Placental epithelial cell (primary cell): ENCODE measurements around the gene RNF112.

- CAGE, long polyA plus RNA, result no peak
These were observed 16.8 kb upstream of the GRAP start for GRCh38 chr17:19063321-19064277.

DNA sequence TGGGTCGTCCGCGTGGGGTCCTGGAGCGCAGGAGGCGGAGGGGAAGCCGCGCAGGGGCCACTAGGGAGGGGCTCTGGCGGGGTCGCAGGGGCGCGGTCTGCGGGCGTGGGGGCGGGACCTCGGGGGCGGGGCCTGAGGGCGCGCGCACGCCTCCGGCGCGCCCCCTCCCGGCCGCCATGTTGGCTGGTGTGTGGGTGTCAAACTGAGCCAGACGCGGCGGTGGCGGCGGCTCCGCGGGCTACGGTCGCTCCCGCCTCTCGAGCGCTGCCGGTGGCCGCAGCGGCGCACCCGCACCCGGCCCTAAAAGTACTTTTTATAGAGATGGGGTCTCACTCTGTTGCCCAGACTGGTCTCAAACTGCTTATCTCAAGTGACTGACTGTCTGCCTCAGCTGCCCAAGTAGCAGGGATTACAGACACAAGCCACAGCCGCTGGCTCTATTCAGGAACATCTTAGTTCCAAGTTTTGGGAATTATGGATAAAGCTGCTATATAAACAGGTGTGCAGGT, 16.3 kb upstream of the GRAPL start:
- CAGE, long polyA plus RNA, result no peak

- CAGE, long polyA plus RNA, result no peak
These were observed 11.6 kb downstream of the EPN2 start for GRCh38 chr17:19248748-19249281.

GRCh38 chr17:19250345-19250783, 13.2 kb downstream of the EPN2 start:
- CAGE, long polyA plus RNA, result no peak

- CAGE, long polyA plus RNA, result no peak
These were observed 24.6 kb downstream of the B9D1 start for GRCh38 chr17:19337709-19338515.

- CAGE, long polyA plus RNA, result no peak
These were observed 964 bp upstream of the MFAP4 start for GRCh38 chr17:19387988-19388320.

DNA sequence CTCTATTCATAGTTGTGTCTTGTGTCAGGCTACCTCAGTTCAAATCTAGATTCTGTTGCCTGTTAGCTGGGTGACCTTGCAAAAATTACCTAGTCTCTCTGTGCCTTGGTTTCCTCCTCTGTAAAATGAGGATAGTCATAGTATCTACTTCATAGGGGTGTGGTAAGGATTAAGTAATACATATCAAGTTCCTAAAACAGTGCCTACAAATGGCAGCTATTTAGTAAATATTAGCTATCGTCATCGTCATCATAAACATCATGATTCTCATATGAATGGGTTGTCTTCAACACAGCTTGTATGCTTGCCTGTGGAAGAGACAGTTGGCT, 2.0 kb upstream of the MFAP4 start:
- CAGE, long polyA plus RNA, result no peak

GRCh38 chr17:19410826-19411611, at the start of gene RNF112:
RNF112 (plus strand) TSS chr17:19411232.
- CAGE, long polyA plus RNA, result no peak

DNA sequence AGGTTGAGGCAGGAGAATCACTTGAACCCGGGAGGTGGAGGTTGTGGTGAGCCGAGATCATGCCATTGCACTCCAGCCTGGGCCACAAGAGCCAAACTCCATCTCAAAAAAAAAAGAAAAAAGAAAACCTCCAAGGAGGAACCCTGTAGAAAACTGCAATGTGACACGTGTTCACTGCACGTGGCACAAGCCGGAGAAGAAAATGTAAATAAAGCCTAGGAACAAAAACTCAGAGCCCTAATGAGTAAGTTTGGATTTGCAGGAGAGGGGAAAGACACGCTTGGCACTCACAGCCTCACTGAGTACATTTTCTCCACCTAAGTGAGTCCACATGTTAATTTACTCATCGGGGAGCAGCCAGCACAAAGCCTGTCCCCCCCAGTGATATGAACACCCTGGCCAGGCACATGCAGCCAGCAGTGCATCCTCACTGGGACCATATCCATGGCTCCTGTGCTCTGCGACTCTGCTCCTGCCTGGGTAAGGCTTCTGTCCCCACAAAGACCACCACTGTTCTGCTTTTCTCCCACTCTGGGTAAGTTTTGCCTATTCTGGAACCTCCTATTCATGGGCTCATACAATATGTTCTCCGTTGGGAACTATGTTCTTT, 53.0 kb downstream of the RNF112 start:
- CAGE, long polyA plus RNA, result no peak

- CAGE, long polyA plus RNA, result no peak
These were observed 17.8 kb downstream of the SLC47A1 start for GRCh38 chr17:19551137-19552162.

DNA sequence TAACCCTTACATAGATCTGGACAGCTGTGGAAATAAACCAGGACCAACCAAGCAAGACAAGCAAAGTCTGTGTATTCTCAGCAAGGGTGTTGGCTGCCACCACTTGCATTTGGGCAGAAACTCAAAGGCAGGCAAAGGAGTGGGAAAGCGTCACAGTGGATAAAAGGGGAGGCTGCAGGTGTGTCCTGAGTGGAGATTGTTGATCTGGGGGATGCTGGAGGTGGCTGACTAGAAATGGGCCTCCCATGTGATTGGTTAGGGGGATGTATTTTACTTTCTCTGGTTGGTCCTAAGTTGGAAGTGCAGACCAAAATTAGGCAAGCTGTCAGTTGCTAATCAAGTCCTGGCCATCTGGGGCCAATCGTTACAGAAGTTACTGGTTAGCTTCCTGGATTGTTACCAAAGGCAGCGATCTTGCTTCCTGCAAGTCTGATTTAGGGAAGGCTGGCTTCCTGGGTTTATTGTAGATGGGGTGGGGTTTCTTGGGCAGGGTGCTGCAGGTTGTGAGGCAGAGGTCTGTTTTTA, 36.6 kb downstream of the SLC47A1 start:
- CAGE, long polyA plus RNA, result no peak

- CAGE, long polyA plus RNA, result no peak
These were observed 45.0 kb downstream of the SLC47A1 start for GRCh38 chr17:19578488-19579289.

- CAGE, long polyA plus RNA, result no peak
These were observed 4.1 kb upstream of the ALDH3A2 start for GRCh38 chr17:19644410-19644950.

GRCh38 chr17:19645559-19646321, 2.8 kb upstream of the ALDH3A2 start:
- CAGE, long polyA plus RNA, result no peak

GRCh38 chr17:19727143-19727970, 11.0 kb upstream of the SLC47A2 start:
- CAGE, long polyA plus RNA, result no peak

- CAGE, long polyA plus RNA, result no peak
These were observed 11.8 kb upstream of the SLC47A2 start for GRCh38 chr17:19728017-19728650.

GRCh38 chr17:19736089-19736788, 11.9 kb downstream of the ALDH3A1 start:
- CAGE, long polyA plus RNA, result no peak

- CAGE, long polyA plus RNA, result no peak
These were observed 859 bp downstream of the ULK2 start for GRCh38 chr17:19866907-19867247.

DNA sequence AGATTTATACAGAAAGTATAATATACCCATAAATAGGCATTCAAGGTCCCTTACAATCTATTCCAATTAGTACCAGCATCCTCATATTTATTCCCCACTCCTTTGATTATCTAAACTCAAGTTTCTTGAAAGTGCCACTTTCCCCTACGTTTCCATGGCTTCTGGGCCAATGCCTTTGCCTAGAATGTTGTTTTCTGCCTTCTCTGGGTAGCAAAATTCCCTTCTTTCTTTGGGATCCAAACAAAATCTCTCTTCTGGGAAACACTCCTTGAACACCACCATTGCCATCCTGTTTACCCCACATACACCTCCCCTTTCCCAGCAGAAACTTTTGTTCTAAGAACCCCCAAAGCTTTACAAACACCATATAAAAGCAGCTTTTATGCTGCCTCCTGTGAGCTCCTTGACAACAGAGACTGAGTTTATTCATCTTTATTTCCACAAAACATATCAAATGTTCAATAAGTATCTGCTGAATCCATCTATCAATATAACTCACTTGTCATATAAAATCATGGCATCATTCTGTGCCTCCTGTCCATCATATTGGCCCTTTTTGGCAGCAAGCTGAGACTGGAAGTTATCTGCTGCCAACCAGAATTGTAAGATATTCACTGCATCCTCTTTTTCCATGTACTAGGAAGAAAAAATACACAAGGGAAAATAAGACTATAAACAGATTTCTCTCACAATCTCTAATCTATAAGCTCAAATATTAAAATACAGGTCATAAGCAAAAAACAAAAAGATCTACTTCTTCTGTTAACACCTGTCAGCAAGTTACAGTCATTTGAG, 38.2 kb downstream of the AKAP10 start:
- CAGE, long polyA plus RNA, result no peak

GRCh38 chr17:20009538-20010642, 731 bp downstream of the SPECC1 start:
- CAGE, long polyA plus RNA, result no peak